ENCODE results near the genes TUBB8B and SMCHD1.

GRCh38 chr18:49331-50054, at the start of gene TUBB8B:
Gene TUBB8B, minus strand, starts transcription at chr18:49615.
- PRO-cap: no peak
- CAGE, long polyA plus RNA: no peak

- PRO-cap: no peak
- CAGE, long polyA plus RNA: no peak
Measured at GRCh38 chr18:209764-210621, 51.6 kb downstream of the USP14 start.

- PRO-cap: unidirectional peak, plus-strand start at chr18:267655; unidirectional peak, plus-strand start at chr18:267685
- CAGE, long polyA plus RNA: no peak
Measured at GRCh38 chr18:267185-267915, 497 bp downstream of the THOC1 start.

DNA sequence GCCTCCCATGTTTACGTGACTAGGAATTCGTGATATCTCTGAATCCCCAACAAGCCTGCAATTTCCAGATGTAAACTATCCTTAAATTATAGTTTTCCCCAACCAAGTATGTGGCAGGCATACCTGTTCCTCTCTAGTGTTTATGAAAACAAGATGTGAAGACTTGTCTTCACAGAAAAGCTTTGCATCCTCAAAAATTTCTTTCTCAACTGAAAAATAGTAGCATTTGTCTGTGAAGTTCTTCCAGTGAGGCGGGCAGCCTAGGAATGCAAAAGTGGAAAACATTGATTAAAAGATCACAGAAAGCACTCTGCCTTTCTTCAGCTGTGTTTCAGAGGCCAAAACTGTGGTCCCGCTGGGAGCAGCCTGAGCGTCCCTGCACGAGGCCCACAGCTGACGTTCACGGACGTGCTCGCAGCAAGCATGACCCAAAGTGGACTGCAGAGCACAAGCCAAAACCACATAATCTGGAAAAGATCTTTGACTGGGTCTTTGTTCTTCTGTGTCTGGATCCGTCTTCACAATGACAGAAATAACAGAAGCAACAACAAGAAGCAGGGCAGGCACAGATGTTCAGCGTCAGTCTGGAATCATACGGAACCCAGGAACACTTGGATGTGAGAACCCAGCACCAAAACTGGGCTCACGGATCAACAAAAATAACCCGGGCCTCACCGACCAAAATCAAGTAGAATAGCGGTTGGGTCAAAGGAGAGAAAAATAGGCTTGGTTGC, 65.2 kb upstream of the THOC1 start:
- PRO-cap: no peak
- CAGE, long polyA plus RNA: no peak

DNA sequence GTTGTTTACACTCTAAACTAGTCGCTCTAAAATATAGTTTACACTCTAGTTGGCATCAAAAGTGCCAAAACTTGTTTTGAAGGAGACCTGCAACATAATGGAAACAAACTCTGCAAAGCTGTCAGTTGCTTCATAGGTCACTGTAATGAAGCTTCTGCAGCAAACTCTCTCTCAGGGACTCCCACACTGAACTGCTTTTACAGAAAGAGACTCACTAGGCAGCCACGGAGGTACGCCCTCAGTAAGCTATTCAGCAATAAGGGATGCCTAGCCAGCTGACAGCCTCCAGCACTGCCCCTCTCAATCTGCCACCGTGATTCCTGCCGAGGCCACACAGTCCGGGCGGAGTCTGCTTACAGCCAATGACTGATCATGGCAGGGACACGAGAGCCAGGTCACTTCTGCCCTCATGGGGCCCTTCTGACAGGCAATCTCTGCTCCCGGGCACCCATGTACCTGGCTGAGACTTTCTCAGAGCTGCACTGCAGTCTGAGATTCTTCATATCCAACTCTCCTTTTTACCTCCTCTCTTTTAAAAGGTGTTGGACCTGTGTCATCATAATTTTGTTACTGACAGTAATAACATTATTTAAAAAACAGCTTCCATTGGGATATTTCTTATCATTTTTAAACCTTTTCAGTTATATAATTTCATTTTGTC, 51.0 kb downstream of the COLEC12 start:
- PRO-cap: no peak
- CAGE, long polyA plus RNA: no peak

GRCh38 chr18:668013-669366, 11.0 kb downstream of the TYMS start:
- PRO-cap: no peak
- CAGE, long polyA plus RNA: no peak

DNA sequence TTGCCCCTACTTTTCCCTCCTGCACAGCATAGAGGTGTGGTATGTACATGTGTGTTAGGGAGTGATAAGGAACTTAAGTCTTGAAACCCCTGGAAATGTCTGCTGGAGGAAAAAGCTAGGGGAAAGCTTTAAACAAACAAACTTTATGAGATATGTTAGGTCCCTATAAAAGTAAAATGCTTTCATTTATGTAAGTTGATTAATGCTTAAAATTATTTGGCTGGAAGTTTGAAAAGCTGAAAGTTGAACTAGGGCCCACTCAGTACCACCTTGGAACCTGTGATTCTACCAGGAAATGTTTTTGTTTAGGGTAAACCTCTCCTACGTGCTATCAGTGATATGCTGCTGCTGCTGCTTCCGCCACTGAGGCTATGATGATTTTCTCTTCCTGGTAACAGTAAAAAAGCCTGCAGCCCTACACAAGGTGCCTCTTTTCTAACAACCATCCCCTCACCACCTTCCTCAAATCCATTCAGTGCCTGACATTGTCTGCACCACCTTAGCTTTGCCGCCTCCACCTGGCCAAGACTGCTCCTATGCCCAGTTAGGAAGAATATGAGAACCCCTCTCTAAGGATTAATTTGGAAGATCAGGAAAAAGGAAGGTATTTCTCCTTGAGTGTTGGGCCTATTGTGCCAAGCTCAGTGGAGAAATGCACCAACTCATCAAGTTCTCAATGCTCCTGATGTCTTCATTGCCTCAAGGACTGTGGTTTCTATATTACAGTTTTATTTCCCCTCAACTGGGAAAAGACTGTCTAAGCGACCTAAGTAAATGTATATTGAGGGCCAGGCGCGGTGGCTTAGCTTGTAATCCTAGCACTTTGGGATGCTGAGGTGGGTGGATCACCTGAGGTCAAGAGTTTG, 2.6 kb upstream of the YES1 start:
- PRO-cap: no peak
- CAGE, long polyA plus RNA: no peak

DNA sequence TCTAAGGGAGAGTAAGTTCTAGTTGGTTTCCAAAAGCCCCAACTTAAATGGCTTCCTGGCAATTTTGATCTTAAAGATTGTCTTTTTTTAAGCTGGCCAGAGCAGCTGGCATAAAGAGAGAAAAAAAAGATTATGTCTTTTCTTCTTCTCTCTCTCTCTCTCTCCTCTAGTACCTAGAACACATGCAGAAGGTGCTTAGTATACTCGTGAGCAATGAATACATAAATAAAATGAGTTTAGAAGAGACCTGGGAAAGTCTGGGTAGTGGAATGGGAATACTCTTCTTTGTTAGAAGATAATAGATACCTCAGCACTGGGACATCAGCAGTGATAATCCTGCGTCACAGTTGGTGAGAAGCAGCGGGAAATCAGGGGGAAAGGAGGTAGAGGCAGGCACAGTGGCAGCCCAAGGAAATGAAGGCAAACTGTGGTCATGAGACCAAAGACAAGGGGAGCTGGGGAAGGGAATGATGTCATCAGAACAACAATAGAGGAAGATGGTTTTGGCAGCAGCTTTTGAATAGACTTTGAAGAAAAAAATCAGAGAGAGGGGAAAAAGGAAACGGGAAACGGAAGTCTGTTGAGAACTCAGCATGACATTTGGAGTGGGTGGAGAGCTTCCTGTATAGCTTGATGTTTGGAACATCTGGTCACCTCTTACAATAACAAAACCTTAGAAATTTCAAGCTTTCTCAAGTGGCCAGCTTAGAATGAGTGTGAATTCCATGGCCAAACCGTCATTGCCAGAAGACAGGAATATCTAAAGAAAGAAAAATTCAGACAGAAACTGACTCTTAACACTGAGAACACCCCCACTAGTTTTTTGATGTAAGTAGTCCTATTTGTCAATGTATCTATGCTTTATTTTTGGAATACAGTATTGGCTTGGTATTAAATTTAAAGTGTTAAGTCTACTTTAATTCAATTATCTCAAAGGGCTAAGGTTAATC, 18.3 kb upstream of the YES1 start:
- PRO-cap: no peak
- CAGE, long polyA plus RNA: no peak

- PRO-cap: no peak
- CAGE, long polyA plus RNA: no peak
Measured at GRCh38 chr18:848307-848764, 36.3 kb upstream of the YES1 start.

DNA sequence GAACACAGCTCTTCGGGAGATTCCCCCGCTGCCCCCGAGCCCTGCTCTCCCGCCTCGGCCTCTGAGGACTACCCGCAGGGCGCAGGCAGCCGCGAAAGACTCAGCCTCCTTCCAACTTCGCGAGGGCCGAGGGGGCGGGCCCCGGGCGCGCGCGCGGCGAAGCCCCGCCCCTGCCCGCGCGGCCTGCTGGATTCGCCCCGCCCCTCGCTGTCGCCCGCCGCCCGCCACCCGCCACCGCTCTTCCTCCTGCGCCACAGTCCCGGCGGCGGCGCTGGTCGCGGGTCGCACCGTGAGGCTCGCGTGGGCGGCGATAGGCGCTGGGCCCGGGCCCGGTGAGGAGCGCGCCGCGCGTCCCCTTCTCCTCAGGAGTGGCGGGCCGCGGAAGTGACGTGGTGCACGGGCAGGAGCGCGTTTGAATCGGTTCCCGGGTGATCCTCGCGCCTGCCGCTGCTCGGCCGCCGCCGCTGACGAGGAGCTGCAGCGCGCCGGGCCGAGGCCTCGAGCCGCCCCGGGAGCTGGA, at the start of gene SMCHD1:
Gene SMCHD1, plus strand, starts transcription at position 254 of the 520 bp plus-strand sequence.
- PRO-cap: bidirectional peak, plus-strand start outside the sequence, minus-strand start at position 63 of the sequence; bidirectional peak, plus-strand start at position 254 of the sequence, minus-strand start at position 312 of the sequence
- CAGE, long polyA plus RNA: no peak

DNA sequence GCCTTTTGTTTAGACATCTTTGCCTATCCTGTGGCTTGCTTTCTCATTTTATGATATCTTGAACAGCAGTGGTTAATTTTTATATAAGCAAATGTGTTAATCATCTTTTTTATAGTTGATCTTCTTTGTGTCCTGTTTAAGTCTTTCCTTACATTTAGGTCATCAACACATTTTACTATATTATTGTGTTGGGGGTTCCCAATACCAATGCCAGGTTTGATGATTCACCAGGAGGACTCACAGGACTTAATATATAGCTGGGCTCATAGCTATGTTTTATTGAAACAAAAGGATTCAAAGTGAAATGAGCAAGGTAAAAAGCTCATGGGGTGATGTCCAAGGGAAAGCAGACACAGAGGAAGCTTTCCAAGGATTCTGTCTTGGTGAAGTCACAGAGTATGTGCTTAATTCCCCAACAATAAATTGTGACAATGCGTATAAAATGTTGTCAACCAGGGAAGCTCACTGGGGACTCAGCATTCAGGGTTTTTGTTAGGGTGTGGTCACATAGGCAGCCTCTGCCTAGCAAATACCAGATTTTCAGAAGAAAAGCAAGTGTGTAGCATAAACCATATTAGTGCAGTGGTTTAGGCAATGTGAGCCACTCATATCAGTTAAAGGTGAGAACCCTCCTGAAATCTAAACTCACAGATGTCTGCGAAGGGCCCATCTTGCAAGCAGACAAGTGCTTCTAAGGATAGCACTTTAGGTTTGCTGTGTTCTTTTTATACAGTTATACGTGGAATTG, 92.6 kb upstream of the EMILIN2 start:
- PRO-cap: unidirectional peak, plus-strand start at position 310 of the sequence
- CAGE, long polyA plus RNA: no peak

GRCh38 chr18:2780642-2781204, 66.1 kb upstream of the EMILIN2 start:
- PRO-cap: no peak
- CAGE, long polyA plus RNA: no peak

GRCh38 chr18:2848393-2849253, 1.8 kb downstream of the EMILIN2 start:
- PRO-cap: no peak
- CAGE, long polyA plus RNA: no peak

GRCh38 chr18:2853940-2854666, 7.3 kb downstream of the EMILIN2 start:
- PRO-cap: no peak
- CAGE, long polyA plus RNA: no peak

GRCh38 chr18:2947695-2948008, 65.3 kb downstream of the LPIN2 start:
- PRO-cap: no peak
- CAGE, long polyA plus RNA: no peak

DNA sequence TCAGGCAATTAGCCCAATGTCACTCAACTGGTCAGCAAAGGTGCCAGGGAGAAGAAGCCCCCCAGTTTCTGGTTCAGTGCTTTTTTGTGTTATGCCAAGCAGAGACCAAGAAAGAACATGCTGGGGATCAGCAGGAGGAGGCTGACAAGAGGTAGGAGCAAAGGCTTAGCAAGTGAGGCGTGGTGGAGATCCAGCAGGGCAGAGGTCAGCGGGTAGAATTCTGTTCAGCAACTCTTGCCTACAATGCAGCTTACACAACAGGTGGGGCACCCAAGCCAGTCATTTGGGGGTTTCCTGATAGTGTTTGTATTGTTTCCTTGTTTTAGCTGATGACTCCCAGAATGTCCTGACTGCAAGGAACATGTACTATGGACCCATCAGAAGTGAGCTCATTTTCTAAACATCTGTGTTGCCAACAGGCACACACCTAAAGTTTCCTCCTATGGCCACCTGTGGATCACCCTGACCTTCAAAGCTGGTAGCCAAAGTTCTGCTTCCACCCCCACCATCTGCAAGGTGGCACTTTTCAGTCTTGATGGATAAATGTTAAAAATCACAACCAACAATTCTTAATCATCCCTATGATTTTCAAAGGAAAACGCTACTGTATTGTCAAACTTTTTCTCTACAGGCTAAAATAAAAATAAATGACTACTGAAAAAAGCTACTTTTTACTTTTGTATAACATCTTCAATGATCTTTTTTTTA, 28.0 kb downstream of the LPIN2 start:
- PRO-cap: no peak
- CAGE, long polyA plus RNA: no peak

DNA sequence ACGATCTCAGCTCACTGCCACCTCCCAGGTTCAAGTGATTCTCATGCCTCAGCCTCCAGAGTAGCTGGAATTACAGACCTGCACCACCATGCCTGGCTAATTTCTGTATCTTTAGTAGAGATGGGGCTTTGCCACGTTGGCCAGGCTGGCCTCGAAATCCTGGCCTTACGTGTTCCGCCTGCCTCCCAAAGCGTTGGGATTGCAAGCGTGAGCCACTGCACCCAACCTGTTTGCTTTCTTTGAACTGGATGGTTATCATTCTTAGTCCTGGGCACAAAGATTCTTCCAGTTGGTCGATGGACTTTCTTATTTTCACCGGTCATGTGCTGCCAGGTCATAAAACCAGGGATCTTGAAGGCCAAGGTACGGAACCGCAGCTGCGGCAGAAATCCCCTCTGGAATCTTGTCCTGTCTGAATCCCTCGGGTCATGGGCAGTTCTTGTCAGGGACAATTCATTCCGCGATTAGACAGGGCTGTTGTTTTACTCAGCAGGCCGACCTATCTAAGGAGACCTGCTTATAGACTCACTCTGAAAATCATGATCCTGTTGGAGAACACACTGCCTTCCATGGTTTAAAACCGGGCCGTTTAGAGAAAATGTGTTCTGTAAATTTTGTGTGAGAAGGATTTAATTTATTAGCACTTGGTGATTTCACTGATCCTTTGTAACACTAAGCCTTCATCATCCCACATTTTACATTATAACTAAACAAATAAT, 13.8 kb upstream of the LPIN2 start:
- PRO-cap: no peak
- CAGE, long polyA plus RNA: no peak

DNA sequence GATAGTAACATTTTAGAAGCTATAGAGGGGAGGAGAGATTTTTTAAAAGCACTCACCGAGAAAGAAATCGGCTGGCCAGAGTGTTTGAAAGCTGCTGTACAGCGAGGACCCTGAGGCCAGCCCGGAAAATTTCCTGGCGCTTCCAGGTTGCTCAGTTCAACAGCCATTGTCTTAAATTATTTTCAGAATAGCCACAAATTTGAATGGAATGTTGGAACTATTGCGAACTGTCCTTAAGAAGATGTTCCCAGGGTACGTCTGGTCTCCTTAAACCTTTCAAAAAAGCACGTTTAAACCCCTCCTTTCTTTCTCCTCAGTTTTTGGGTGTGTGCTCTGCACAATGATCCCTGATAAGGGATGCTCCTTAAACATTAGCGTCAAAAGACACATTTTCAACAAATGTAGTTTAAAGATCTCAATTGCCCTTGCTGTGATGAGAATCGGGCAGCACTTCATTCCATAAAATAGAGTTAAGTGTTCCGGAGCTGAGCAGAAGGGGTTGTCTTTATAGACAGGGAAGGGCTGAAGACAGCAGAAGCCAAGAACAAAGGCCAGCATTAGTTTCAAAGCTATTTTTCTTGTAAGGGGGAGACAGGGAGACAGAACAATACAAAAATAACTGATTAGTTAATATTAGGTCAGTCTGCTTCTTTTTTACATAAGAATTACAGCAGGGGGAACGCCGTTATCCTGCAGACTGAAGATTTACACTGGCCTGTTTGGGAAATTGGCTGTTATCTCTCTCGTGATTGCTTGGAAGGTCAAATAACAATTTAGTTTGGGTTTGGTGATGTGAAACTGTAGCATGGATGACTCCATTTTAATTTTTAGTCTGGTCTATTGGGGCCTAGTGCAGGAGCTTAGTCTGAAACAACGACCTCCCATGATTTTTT, 14.6 kb upstream of the LPIN2 start:
- PRO-cap: no peak
- CAGE, long polyA plus RNA: no peak

DNA sequence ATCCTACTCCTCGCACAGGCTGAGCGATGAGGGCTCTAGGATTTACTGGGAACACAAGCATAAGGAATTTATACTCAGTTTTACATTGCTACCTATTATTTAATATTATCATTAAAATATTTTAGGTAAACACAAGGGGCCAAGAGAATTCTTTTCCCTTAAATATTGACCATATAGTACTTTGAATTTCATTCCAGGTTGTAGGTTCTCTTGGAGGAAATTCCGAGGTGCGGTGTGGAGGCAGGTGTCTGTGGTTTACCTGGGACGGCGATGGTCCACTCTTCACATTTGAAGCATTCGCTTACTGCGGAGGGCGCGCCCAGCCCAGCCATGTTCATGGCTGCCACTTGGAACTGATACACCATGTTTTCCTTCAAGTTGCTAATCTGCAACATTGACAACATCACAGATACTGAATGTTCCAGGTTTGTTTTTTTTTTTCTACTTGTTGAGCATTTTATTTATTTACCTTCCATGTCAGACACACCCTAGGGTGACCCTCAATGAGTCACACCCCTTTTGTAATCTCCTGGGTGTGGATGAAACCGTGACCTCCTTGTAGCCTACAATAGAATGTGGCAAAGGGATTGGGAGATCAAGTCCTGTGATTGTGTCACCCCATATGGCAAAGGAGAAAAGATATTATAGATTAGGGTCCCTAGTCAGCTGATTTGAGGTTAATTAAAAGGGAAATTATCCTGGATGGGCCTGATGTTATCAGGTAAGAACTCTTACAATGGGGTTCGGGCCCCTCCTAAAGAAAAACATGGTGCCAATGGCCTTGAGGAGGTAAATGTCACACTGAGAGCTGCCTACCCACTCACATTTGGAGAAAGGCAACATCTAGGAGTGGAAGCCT, 99.9 kb downstream of the MYOM1 start:
- PRO-cap: no peak
- CAGE, long polyA plus RNA: no peak

- PRO-cap: no peak
- CAGE, long polyA plus RNA: no peak
Measured at GRCh38 chr18:3218351-3218643, 1.5 kb downstream of the MYOM1 start.

Measured in B cell (primary cell).